Measurements from ENCODE around the genes CDON and FOXRED1.

- PRO-cap, result no peak
- RAMPAGE, long total RNA, 4 experiments, result no peak in any of the 4 experiments
Observed at GRCh38 chr11:126061661-126061953, 1.1 kb downstream of the CDON start.

DNA sequence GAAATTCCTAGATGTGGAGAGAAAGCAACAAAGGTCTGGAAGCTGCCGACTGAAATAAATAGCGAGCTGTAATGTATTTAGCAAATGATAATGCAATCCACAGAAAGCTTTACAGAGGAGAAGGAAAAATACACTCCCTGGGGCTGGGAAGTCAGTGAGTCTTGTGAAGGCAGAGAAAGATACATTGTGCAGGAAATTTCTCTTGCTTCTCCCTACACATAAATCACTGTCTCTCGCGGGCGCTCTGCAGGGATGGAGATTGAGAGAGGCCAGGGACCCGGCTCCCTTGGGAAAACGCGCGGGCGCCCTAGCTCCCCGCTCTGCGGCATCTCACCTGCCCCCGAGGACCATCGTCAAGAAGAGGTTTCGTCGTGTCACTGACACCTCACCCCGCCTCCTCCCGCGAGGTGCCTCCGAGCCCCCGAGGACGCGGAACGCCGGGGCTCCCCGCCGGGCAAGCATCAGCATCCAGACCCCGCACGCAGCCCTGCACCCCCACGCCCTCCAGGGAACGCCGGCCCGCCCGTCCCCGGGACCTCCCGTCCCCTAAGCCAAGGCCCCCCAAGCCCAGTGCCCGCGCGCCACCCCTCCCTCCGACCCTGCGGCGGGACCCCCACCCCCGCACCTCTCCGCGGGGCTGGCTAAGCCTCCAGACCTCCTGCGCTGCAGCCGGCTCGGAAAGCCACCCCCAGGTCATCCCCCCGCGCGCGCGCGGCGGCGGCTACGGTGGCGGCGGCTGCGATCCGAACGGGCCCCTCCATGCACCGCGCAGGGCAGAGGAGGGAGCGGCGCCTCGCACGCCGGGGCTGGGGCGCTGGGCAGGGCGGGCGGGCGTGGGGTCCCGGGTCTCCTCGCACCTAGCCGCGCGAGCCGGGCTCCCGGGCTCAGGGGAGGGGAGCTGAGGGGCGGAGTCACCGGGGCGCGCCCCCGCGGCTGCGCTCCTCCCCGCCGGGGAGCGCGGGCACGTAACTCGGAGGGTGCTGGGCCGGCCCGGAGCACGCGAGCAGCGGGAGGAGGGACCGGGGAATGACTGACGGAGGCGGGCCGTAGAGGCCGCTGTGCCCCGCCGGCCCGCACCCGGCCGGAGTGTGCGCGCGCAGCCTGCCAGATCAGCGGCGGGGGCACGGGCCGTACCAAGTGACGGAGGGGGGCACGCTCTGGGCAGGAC, at the start of gene CDON:
Gene CDON (minus strand): TSS at position 913 of the 1,168 bp plus-strand sequence.
- PRO-cap, result bidirectional peak, plus-strand start at position 1,106 of the sequence, minus-strand start at position 1,032 of the sequence
- RAMPAGE, long total RNA, 4 experiments, result no peak in any of the 4 experiments

GRCh38 chr11:126266912-126267459, 1.7 kb downstream of the SRPRA start:
- PRO-cap, result no peak
- RAMPAGE, long total RNA, 4 experiments, result no peak in any of the 4 experiments

DNA sequence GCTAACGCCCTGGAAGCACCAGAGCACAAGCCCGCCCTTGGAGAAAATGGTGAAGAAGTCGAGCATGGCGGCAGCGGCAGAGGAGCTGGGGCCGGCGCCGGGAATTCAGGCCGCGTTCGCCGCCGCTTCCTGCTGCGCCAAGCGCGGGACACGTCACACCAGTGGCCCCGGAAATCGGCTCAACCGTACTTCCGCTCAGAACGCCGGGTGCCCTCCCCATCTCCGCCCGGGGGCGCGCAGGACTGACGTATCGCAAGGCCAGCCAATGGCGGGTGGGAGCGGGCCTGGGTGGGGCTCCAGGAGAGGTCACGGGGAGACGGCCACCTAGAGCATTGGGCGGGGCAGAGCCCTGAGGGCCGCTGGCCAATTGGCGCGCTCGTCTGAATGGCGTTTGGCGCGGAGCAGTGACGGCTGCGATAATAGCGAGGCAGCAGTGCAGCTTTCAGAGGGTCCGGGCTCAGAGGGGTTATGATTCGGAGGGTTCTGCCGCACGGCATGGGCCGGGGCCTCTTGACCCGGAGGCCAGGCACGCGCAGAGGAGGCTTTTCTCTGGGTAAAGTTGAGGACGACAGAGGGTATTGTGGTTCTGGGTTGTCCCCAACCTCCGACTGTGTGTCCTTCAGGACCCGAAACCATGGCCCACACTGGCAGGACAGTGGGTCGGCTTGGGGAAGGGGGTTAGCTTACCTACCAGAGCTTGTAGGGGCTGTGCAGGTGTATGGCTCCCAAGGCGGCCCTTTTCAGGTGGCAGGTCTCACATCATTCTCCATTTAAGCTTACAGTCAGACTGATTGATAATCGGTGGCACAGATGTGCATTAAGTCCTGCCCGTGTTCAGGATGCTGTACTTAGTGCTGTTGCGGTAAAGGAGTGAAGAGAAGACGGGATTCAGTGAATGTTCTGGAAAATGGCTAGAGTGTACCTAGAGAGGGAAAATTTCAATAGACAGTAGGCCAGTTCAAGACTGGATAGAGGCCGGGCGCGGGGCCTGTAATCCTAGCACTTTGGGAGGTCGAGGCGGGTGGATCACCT, at the start of gene FOXRED1:
Gene FOXRED1 (plus strand): TSS at position 416 of the 1,032 bp plus-strand sequence.
- PRO-cap, result bidirectional peak, plus-strand start at position 419 of the sequence, minus-strand start at position 157 of the sequence
- RAMPAGE, long total RNA, 4 experiments, result start-site peak on the plus strand in 3 of 4 experiments, centred at positions 389 to 432 of the sequence, 20 to 28 reads per replicate; start-site peak on the minus strand in 4 of 4 experiments, centred at positions 114 to 125 of the sequence, 354 to 1,374 reads per replicate

GRCh38 chr11:126271345-126271777, 2.4 kb downstream of the FOXRED1 start:
- PRO-cap, result no peak
- RAMPAGE, long total RNA, 4 experiments, result no peak in any of the 4 experiments

GRCh38 chr11:126277804-126278642, 4.9 kb upstream of the TIRAP start:
- PRO-cap, result no peak
- RAMPAGE, long total RNA, 4 experiments, result no peak in any of the 4 experiments

GRCh38 chr11:126631230-126631566, 275.7 kb downstream of the ST3GAL4 start:
- PRO-cap, result no peak
- RAMPAGE, long total RNA, 4 experiments, result no peak in any of the 4 experiments

GRCh38 chr11:127107037-127107337, 106.4 kb upstream of the KIRREL3 start:
- PRO-cap, result no peak
- RAMPAGE, long total RNA, 4 experiments, result no peak in any of the 4 experiments

- PRO-cap, result no peak
- RAMPAGE, long total RNA, 4 experiments, result start-site peak on the minus strand in 1 of 4 experiments, at chr11:127941794-127941813 at its widest, 697 reads per replicate
Observed at GRCh38 chr11:127941675-127942084, 645.7 kb downstream of the ETS1 start.

DNA sequence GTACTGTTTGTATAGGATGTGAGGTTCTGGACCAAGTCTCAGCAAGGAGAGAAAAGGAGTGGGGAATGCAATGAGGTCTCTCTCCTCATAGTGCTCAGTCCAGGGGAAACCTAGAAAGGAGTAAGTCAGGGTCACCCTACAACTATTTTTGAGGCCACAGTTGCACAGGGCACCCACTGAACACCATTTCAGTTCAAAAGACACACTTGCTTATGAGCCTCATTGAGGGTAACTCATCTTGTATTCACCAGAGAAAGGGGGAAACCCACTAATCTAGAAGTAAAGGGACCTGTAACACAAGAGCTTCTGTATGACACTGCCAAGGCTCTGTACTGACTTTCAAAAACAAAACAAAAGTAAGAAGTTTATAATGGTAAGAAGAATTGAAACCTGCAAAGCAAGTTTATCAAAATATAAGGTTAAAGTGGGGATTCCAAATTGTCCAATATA, 275.4 kb downstream of the ETS1 start:
- PRO-cap, result no peak
- RAMPAGE, long total RNA, 4 experiments, result no peak in any of the 4 experiments

DNA sequence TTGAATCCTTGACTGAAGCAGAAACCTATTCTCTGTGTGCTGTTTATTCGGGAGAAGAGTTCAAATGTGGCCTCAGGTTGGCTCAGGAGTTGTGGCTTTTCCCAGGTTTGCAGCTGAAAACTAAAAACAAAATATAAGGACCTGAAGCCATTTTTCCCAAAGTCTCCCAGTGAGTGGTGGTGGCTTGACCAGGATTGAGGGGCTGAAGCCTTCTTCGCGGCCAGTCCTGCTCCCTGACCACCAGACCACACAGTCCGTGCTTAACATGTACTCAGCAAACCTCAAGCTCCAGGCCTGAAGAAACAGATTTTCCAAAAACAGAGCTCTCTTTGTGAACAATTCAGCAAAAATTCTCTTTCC, 129.7 kb downstream of the ETS1 start:
- PRO-cap, result no peak
- RAMPAGE, long total RNA, 4 experiments, result no peak in any of the 4 experiments

- PRO-cap, result no peak
- RAMPAGE, long total RNA, 4 experiments, result no peak in any of the 4 experiments
Observed at GRCh38 chr11:128461189-128461701, 126.1 kb downstream of the ETS1 start.

- PRO-cap, result no peak
- RAMPAGE, long total RNA, 4 experiments, result no peak in any of the 4 experiments
Observed at GRCh38 chr11:128473634-128474376, 113.6 kb downstream of the ETS1 start.

DNA sequence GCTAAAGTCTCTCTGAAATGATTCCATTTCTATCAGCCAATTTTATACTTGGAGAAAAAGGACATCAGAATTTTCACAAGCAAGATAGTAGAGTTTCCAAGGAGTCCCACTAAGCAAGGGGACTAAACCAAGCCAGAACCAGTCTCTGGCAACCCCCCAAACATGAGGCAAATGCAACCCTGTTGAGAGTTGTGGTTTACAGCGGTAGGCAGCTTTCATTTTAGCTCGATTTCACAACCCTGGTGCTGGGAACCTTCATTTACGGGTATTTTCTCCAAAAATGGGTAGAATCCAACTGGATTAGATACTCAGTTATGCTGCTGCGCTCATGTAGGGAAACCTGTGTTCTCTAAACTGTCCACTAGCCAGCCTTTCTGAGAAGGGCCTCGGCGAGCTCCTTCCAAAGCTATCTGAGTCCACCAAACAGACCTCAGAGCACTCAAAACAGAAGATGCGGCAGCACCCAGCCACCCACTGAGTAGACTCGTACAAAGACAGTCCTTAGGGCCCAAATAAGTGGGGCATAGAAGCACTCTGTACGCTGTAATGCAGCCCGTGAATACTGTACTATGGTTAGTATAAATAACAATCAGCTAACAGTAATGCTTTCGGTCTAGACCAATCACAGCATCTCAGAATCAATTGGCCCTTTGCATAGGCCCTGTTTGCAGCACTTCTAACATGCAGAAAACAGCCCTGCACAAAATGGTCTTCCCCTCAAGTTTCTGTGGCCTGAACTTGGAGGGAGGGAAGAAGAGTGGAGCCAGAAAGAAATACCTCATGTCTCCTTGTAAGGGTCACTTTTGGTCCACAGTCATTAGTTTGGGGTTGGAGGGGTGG, 104.7 kb downstream of the ETS1 start:
- PRO-cap, result no peak
- RAMPAGE, long total RNA, 4 experiments, result no peak in any of the 4 experiments

- PRO-cap, result bidirectional peak, plus-strand start at chr11:128507276, minus-strand start at chr11:128507351; bidirectional peak, plus-strand start at chr11:128507591, minus-strand start at chr11:128507465
- RAMPAGE, long total RNA, 4 experiments, result no peak in any of the 4 experiments
Observed at GRCh38 chr11:128506899-128507931, 80.1 kb downstream of the ETS1 start.

DNA sequence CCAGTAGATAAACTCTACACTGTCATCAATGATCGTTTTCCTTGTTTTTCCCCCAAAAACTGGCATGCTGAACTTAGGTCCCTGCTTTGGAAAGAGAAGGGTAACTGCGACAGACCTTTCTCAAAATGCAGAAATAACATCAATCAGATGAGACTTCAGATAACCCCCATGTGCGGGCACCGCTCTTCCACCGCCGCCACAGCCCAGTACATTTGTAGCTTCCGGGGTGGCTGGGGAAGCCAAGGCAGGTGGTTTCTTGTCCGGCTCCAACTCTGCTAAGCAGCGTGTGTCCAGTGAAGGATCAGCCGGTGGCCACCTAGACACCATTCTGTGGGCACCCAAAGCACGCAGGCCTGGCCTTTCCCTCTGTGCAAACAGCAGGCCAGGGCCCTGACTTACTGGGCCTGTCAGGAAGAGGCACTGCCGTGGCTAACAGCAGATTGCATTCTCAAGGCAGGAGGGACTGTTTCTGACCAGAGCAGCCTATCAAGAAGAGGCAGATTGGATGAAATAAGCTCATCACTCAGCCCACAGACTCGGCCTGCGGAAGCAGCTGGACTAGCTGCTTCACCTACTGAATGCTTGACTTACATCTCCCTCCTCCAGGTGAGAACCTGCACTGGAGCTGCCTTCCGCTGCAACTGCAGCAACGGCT, 74.9 kb downstream of the ETS1 start:
- PRO-cap, result no peak
- RAMPAGE, long total RNA, 4 experiments, result no peak in any of the 4 experiments

GRCh38 chr11:128525382-128525871, 61.9 kb downstream of the ETS1 start:
- PRO-cap, result unidirectional peak, minus-strand start at chr11:128525577
- RAMPAGE, long total RNA, 4 experiments, result no peak in any of the 4 experiments

DNA sequence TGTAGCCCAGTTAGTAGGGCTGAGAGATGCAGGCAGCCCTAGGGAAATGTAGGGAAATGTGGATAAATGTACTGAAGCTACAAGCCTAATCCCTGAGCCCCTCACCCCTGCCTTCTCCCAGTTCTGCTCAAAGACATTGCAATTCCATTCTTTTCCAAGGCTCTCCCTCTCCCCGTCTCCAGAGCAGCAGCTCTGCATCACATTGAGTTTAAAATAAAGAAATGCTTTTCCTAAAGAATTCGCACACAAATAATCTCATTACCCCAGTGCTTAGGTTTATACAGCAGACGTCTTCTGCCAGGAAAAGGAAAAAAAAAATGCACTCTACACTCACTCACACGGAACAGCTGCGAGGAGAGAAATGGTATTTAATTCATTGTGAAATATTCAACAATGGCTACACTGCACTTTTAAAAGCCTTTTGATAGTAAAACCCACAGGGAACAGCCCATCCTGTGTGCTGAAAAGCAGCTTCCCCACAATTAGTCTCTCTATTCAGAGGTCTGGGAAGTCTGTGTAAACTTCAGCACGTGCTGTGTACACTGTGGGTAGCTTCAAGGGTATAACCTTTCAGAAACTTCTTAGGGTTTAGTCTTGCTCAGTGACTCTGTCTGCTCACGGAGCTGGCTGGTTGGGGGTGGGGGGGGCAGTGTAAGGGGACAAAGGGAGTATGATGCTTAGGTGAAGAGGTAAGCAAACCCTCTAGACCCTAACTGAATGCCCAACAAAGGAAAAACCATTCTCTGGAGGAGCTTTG, 42.8 kb downstream of the ETS1 start:
- PRO-cap, result no peak
- RAMPAGE, long total RNA, 4 experiments, result no peak in any of the 4 experiments

DNA sequence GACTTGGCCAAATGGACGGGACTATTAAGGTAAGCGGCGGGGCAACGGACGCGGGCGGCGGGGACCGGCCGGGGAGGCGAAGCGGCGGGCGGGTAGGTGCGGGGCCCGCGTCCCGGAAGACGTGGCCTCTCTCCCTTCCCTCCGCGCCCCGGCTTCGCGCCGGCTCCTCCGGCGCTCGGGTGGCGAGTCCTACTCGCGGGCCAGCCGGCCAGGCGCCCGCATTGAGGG, 290 bp downstream of the FLI1 start:
- PRO-cap, result unidirectional peak, plus-strand start at position 154 of the sequence
- RAMPAGE, long total RNA, 4 experiments, result no peak in any of the 4 experiments

DNA sequence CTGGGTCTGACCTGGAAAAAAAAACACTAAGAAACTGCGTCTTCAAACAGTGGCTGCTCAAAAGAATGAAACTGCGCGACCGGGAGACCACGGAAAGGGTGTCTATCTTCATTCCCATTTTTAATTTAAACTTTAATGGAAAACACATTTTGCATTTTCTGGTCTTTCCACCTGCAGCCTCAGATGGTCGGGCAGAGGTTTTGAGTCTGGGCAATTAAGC, 83.4 kb downstream of the FLI1 start:
- PRO-cap, result no peak
- RAMPAGE, long total RNA, 4 experiments, result no peak in any of the 4 experiments

All from esophagus muscularis mucosa (tissue), 4 donors.